ENCODE measurements around the genes KLHL26, COMP, MEF2B, HAPLN4 and MAU2.

GRCh38 chr19:18391355-18391925 is 5.5 kb downstream of the GDF15 start:
- RRBS = no CpG with 5 or more reads among the region's 11 CpGs

GRCh38 chr19:18414120-18414768 is 5.0 kb upstream of the SSBP4 start:
- RRBS = 16% methylated on average over 3 of the region's 12 CpGs

- RRBS = 67% methylated on average over 1 of the region's 11 CpGs
Measured at GRCh38 chr19:18440291-18440859, 2.4 kb upstream of the ISYNA1 start.

GRCh38 chr19:18479784-18480733 is 41.8 kb downstream of the ELL start:
- RRBS = no CpG with 5 or more reads among the region's 17 CpGs

GRCh38 chr19:18503353-18503736 is 18.5 kb downstream of the ELL start:
- RRBS = no CpG with 5 or more reads among the region's 9 CpGs

- RRBS = no CpG with 5 or more reads among the region's 13 CpGs
Measured at GRCh38 chr19:18558273-18559044, 789 bp downstream of the KXD1 start.

DNA sequence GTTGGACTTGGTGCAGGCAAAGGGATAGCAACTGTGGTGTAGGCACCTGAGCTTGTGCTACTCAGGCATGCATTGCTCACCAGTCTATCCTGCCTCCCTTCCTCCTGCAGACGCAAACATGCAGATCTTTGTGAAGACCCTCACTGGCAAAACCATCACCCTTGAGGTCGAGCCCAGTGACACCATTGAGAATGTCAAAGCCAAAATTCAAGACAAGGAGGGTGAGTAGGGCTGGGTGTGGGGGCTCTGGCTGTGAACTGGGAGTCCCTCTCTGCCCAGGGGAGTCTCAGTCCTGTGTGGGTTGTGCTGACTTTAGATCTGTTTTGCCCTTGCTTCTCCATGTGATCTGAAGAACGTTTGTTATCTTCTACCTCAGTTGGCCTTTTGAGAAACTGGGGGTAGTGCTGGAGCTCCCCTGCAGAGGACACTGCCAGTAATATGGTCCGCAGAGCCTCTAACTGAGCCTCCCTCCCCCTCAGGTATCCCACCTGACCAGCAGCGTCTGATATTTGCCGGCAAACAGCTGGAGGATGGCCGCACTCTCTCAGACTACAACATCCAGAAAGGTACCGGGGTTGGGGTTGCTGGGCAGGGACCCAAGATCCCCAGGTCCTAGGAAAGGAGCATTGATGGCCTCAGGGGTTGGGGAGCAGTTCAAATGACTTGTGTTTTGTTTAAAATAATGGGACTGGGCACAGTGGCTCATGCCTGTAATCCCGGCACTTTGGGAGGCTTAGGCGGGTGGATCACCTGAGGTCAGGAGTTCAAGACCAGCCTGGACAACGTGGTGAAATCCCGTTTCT is 1.7 kb downstream of the UBA52 start:
- RRBS = 80% methylated on average over 1 of the region's 12 CpGs

- RRBS = 2% methylated on average over 39 of the region's 85 CpGs
Measured at GRCh38 chr19:18635976-18637231, at the start of gene KLHL26. TSS of gene KLHL26 (plus strand) at chr19:18637028.

GRCh38 chr19:18711439-18711823 is 28.0 kb downstream of the CRTC1 start:
- RRBS = no CpG with 5 or more reads among the region's 14 CpGs

GRCh38 chr19:18790945-18791694 is at the start of gene COMP:
TSS of gene COMP (minus strand) at chr19:18791305.
- RRBS = 89% methylated on average over 27 of the region's 57 CpGs

- RRBS = no CpG with 5 or more reads among the region's 14 CpGs
Measured at GRCh38 chr19:18845654-18846312, 14.0 kb downstream of the UPF1 start.

- RRBS = no CpG with 5 or more reads among the region's 23 CpGs
Measured at GRCh38 chr19:18850396-18850986, 18.7 kb downstream of the UPF1 start.

GRCh38 chr19:19001439-19001845 is 31.9 kb downstream of the SUGP2 start:
- RRBS = no CpG with 5 or more reads among the region's 4 CpGs

DNA sequence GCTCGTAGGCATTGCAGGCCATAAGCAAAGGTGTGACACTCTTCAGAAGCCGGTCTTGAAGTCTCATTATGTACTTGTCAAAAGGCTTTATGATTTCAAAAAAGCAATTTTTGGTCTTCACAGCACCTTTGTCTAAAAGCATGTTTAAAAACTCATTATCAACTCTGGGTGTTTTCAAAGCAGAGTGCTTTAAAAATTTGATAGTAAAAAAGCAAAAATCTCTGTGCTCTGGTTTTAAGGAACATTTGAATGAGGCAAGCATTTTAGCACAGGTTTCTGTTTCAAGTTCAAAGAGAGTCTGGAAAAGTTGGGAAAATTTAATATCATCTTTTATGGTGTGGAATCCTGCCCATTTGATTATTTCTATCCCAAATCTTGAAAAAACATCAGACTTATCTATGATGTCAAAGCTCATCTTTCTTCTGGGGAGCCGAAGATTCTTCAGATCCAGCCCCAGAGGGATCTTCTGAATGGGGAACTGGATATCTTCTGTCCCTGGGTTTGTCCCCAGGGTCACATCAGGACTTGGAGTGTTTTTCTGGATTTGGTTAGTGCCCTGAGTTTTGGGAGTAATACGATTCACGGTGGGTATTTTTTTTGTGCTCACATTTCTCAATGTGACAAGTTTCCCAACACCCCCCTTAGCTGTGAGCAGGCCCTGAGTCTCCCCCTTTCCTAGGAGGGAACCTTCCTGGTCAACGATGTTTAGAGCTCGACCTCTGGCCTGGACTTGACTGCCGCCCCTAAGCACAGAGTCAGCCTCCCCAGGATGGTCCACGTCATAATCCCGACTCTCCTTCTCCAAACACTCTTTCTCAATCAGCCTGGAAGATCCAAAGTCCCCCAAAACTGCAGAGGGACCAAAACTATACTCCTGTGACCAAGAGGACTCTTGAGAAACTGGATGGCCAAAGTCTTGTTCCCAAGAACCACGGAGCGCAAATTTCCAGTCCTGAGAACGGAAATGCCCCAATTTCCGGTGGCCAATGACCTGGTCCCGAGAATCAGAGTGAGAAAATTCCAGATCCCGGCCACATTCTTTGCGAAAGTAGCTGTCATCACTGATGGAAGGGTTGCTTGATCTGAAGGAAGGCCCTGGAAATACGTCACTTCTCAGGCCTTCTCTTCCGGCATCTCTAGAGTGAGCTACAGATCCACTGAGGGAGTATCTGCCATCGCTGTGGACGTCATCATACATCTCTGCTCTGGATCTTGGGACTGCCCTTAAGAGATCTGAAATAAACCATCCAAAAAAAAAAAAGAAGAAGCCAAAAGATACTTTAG is 7.9 kb downstream of the SUGP2 start:
- RRBS = 95% methylated on average over 6 of the region's 21 CpGs

DNA sequence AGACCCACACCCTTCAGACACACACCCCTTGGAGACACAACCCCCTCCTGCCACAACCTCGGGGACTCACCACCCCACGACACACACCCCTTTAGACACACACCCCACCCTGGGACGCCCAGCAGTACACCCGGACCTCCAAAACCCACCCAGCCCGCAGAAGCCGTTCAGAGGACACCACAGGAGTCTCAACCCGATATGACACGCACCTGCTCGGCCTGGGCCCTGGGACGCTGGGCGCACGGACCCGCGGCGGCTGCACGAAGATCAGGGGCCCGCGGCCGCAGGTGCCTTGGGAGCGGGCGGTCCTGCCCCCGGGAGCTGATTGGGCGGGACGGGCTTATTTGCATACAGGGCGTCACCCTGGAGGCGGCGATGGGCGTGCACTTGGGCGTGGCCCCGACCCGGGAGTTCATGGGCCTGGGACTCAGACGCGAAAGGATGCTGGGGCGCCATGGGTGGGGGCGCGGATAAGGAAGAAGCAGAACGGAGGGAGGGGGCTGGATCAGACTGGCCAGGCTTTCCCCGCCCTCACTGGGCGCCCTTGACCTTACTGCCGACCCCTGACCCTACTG is at the start of gene MEF2B:
Gene MEF2B, minus strand, starts transcription at position 268 of the 575 bp plus-strand sequence.
- RRBS = 94% methylated on average over 8 of the region's 40 CpGs

DNA sequence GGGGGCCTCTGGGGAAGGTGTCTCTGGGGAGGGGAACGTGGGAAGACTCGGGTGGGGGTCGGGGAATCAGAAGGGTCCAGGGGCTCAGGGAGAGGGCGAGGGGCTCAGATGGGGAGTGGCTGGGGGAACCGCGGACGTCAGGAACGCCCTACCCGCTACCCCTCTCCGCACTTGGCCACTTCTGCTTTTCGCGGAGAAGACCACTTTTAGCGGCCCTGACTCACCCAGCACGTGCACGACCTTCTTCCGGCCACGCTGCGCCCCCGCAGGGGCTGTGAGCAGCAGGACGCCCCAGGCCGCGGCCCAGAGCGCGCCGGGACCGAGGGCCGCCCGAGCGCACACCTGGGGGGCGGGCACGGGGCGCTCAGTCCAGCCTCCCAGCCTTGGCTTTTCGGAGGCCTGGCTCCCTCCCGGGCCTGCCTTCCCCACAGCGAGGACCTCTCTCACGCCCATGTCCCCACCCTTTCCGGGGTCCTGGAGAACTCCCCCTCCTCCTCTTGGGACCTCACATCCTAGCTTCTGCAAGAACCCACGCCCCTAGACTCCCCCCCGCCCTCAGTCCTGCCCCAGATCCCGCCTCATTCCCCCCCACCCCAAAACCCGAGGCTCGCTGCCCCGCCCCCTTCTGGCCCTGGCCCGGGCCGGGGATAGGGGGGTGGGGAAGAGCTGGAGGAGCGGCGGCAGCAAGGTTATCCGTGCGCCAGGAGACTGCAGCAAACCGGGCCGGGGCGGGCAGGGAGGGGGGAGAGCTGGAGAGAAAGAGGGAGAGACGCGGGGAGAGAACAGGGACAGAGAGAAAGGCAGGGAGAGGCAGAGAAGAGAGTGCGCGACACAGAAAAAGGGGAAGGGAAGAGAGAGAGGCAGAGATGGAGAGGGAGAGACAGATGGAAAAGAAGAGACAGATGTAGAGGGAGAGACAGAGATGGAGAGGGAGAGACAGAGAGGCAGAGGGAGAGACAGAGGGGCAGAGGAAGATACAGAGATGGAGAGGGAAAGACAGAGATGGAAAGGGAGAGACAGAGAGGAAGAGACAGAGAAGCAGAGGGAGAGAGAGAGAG is 1.1 kb downstream of the HAPLN4 start:
- RRBS = 48% methylated on average over 24 of the region's 56 CpGs

GRCh38 chr19:19262652-19263198 is at the start of gene HAPLN4:
TSS of gene HAPLN4 (minus strand) at chr19:19262804.
- RRBS = no CpG with 5 or more reads among the region's 30 CpGs

DNA sequence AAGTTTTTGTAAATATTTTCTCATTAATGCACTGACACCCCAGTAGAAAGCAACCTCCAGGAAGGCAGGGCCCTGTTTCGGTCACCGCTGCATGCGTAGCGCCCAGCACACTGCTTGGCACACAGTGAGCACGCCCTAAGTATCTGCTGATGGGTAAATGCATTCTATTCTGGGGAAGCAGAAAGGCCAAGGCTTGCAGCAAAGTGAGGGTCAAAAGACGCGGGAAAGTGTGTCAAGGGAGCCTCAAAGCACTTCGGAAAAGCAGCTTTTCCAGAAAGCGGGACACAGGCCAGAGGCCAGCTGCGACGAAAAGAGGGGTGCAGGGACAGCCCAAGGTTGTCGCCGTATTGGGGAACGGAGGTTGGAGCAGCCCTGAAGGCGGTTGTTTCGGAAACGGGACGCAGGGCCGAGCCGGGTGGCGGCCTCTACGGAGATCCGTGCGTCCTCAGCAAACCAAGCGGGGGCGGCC is 457 bp downstream of the SUGP1 start:
- RRBS = 5% methylated on average over 5 of the region's 26 CpGs

DNA sequence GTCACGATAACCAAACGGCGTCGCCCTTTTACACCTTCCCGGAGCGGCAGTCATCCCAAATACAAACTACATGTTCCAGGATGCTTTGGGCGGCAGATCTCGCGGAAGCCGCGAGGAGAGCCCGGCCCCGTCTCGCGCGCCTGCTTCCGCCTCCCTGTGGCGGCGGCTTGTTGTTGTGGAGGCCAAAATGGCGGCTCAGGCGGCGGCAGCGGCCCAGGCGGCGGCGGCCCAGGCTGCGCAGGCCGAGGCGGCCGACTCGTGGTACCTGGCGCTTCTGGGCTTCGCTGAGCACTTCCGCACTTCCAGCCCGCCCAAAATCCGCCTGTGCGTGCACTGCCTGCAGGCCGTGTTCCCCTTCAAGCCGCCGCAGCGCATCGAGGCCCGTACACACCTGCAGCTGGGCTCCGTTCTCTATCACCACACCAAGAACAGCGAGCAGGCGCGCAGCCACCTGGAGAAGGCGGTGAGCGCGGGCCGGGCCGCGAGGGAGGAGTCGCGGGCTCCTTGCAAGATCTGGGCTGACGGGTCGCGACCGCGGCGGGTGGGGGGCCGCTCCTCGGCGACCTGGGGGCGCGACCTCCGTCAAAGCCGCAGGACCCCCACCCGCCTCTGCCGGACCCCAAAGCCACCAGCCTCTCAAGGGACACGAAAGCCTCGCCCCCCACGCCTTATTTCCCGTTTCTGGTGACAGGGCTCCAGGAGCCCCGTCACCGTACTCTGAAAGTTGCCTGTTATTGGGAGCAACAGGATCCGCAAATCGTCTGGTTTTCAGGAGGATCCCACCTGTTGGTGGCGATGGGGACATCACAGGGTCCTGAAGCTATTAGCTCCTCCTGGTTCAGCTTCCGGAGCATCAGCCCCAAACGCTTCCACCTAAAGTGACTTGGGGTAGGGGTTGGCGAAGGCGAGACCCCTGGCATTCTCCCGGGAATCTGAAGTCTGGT is at the start of gene MAU2:
Gene MAU2, plus strand, starts transcription at position 157 of the 944 bp plus-strand sequence.
- RRBS = 2% methylated on average over 13 of the region's 84 CpGs

DNA sequence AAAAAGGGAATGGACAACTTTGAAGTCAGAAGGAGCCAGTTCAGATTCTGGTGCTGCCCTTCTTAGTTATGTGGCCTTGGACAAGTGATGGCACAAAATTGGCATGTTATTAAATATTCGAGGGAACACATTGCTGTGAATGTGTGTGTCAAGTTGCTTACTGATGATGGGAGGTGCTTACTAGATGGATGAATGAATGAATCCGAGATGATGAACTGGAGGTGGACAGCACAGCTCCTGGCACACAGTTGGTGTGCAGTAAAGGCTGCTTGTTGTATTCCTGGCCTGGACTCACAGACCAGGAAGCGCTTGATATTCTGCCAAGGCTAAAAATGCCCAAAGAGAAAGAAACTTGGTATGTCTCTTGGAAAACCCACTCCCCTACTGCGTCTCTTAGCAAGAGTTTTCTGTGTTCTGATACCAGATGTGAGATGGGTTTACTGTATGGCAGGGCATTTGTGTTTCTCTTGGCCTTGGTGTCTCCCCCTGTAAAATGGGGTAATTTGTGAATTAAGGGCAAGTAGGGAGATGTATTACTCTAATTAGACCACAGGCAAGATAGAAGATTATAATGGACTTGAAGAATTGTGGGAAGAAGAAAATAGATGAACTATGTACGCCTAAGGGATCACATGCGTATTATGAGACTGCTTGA is 15.2 kb upstream of the GATAD2A start:
- RRBS = no CpG with 5 or more reads among the region's 6 CpGs